Heart (tissue), 3 donors: ENCODE measurements around the gene OGDH.

GRCh38 chr7:41916316-41917183 is 213.7 kb upstream of the INHBA start:
- RAMPAGE, long total RNA, 2 experiments = no peak in any of the 2 experiments

DNA sequence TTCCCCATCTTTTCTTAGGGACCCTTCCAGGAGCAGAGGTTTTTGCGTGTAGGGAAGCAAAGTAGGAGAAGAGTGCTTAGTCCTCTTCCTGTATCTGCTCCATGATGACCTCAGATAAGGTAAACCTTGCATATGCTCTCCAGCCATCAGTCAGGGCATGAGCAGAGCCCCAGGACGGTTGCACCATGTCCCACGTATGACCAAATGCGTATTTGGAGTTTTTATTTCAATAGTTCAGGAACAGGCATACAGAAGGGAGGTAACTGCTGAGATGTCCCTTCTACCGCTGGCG is 253.4 kb upstream of the INHBA start:
- RAMPAGE, long total RNA, 2 experiments = no peak in any of the 2 experiments

- RAMPAGE, long total RNA, 2 experiments = no peak in any of the 2 experiments
These were observed 17.6 kb downstream of the GLI3 start for GRCh38 chr7:42219329-42219836.

- RAMPAGE, long total RNA, 2 experiments = no peak in any of the 2 experiments
These were observed 27.0 kb upstream of the GLI3 start for GRCh38 chr7:42263778-42264561.

DNA sequence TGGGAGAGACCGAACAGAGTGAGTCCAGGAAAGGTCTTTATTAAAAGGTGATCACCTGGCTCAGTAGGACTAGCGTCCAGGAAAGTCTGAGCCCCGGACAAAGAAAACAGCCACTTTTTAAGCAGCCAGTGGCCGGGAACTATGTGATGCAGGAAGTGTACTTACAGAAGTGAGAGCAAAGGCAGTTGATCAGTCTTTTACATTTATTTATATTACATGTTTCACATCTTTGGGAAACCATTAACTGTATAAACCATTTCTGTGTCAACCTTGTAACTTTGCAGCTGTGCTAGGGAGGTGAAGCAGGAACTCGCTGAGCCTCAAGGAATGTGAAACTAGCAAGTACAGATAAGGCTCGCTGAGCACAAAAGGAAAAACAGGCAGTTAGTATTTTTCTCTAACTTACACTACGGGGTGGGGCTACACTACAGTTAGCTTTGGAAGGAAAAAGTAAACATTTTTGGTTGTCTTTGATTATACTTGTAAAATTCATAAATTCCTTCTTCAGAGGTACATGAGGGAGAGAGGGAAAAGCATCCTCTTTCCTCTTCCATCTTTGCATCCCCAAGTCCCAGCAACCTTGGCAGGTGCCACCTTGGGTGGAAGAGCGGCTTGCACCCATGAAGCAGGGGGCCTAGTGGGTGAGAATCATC is 39.8 kb upstream of the HECW1 start:
- RAMPAGE, long total RNA, 2 experiments = no peak in any of the 2 experiments

DNA sequence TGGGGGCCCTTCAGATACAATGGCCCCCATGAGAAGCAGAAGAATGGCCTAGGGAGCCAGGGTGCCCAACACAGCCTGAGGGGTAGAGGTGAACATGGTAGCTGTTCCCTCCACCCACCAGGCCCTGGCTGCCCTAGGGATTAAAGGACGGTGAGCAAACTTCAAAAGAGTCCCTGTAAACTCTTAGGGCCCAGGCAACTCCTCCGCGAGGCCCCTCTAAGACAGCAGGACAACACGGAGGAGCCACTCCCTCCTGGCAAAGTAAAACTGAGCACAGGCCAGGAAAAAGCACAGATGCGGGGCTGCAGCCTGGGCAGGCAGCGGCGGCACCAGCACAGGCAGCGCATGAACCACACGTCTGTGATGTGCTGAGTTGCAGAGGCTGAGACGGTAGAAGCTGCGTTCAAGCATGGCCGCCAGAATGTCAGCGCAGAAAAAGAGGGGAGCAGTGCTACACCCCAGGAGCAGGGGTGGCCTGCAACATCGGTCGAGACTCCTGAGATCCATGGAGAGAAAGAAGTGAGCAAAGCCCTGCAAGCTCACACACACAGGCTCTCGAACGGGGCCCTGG is 46.2 kb upstream of the STK17A start:
- RAMPAGE, long total RNA, 2 experiments = no peak in any of the 2 experiments

DNA sequence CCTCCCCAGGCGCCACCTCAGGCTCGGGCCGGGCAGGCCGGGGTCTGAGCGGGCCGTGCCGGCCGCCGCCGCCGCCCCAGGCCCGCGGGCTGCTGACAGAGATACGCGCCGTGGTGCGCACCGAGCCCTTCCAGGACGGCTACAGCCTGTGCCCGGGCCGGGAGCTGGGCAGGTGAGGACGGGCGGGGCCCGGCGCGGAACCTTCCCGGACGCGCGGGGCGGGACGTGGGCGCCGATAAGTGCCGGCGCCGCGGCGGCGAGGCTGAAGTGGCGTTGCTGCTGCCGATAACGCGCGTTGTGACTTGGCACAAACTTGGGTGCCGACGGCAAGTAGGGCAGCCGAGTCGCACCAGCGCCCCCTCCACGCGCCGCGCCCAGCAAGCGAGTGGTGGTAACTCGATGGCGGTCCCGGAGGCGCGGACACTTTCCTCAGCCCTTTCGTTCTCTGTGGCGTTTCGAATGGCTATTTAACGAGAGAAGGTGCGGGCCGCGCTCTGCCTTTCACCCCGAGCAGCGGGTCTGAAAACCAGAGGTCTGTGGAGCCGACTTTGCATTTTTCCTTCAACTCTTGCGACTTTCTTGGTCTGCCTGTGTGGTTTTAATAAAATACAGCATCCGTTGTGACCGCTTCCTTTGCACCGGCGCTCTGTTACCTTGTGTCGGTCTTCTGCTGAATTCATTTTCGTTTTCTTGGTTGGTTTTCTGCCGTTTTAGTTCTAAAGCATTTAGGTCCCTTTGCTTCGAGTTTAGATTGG is 547 bp downstream of the STK17A start:
- RAMPAGE, long total RNA, 2 experiments = no peak in any of the 2 experiments

- RAMPAGE, long total RNA, 2 experiments = no peak in any of the 2 experiments
These were observed 54.6 kb downstream of the STK17A start for GRCh38 chr7:43637400-43637982.

- RAMPAGE, long total RNA, 2 experiments = no peak in any of the 2 experiments
These were observed 65.8 kb downstream of the STK17A start for GRCh38 chr7:43648642-43649161.

DNA sequence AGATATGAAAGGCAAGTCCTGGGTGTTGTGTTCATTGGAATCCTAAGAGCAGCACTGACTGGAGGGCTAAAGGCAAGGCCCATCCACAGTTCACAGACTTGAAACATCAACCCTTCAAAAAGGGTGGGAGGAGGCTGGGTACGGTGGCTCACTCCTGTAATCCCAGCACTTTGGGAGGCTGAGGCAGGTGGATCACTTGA is 5.1 kb upstream of the MRPS24 start:
- RAMPAGE, long total RNA, 2 experiments = no peak in any of the 2 experiments

DNA sequence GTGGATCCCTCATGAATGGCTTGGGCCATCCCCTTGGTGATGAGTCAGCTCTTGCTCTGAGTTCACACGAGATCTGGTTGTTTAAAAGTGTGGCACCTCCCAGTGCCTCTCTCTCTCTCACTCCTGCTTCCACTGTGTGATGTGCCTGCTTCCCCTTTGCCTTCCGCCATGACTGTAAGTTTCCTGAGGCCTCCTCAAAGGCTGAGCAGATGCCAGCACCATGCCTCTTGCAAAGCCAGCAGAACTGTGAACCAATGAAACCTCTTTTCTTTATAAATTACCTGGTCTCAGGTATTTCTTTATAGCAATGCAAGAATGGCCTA is 4.9 kb upstream of the GCK start:
- RAMPAGE, long total RNA, 2 experiments = no peak in any of the 2 experiments

DNA sequence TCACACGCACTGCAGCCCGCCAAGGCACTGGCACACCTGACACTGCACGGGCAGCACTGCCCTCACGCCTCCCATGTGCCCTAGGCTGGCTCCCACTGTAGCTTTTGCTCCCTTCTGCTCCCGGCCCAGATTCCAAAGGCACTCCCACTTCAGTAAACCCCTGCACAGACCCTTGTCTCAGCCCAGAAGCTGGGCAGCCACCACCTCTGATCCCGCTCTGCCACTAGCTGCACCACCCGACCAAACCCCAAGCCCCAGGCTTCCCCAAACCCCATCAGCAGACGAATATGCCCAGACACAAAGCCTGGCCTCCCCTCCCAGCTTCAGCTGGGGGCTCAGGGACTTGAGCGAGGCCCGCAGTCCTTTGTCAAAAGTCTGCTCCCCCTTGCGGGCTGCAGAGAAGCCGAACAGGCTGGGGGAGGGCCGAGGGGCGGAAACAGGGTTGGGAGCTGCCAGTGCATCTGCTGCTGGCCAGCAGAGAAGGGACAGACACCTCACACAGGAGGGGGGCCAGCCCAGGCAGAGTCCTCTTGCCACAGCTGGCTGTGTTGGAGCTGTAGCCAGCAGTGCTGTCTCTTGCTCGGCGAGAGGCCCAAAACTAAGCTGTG is 17.4 kb downstream of the YKT6 start:
- RAMPAGE, long total RNA, 2 experiments = no peak in any of the 2 experiments

GRCh38 chr7:44595989-44596379 is 10.4 kb upstream of the OGDH start:
- RAMPAGE, long total RNA, 2 experiments = no peak in any of the 2 experiments

DNA sequence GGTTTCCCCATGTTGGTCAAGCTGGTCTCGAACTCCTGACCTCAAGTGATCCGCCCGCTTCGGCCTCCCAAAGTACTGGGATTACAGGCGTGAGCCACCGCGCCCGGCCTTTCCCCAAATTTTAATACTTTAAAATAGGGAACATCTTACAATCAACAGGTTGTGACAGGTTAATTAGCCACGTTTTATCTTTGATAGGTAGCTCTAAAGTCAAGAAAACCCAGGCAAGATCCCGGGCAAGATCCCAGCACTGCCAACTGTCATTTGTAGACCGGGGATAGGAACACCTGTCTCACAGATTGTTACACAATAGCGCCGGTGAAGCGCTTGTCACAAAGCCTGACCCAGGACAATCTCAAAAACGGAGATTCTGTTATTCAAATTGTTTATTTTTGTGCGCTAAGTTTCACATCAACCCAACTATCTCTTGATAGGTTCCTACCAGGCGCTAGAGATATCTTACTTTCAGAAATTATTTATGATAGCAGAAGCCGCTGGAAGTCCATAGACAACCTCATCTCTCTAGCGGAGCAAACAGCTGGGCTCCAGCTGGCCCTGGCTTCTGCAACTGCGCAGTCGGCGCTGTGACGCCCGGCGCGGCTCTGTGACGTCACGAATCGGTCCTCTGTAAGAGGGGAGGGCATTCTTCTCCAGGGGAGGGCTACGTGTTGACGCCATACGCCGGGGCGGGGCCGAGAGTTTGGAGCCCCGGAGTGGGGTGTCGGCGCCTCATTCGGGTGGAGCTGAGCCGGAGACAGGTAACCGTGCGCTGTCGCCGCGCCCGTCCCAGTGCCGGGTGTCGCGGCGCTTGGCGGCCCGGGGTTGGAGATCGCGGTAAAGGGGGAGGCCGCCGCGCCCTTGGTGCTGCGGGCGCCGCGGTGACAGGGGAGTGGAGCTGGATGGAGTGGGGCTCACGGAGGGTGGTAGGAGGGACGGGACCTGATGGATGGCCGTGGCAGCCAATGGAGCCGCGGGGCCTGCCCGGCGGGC is at the start of gene OGDH:
Gene OGDH, plus strand, starts transcription at position 732 of the 990 bp plus-strand sequence.
- RAMPAGE, long total RNA, 2 experiments = start-site peak on the plus strand in 2 of 2 experiments, centred at position 712 of the sequence, 278 to 2,098 reads per replicate

DNA sequence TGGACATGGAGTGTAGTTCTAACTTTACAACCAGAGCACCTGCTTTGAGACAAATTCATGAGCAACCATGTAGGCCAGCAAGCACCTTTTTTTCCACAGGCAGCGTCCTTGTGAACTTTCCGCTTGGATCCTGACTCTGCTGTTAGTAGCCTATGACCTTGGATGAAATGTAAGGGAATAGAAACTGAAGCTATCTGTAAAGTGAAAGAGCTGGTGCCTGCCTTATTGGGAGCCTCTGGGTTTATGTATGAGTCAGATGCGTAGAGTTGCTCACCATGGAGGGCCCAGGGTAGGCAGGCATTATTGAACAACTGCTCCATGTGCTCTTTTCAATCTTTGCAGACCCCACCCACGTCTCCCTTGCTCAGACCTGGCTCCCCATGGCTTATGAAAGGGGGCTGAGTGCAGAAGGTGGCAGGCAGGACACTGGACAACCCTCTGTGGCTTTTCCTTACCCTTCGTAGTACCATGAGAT is 16.3 kb downstream of the OGDH start:
- RAMPAGE, long total RNA, 2 experiments = no peak in any of the 2 experiments

GRCh38 chr7:44630595-44631367 is 24.4 kb downstream of the OGDH start:
- RAMPAGE, long total RNA, 2 experiments = no peak in any of the 2 experiments

- RAMPAGE, long total RNA, 2 experiments = no peak in any of the 2 experiments
These were observed 47.8 kb downstream of the OGDH start for GRCh38 chr7:44654088-44654838.

- RAMPAGE, long total RNA, 2 experiments = no peak in any of the 2 experiments
These were observed 12.9 kb downstream of the ZMIZ2 start for GRCh38 chr7:44761242-44762277.

GRCh38 chr7:44831702-44832647 is 15.9 kb downstream of the H2AZ2 start:
- RAMPAGE, long total RNA, 2 experiments = no peak in any of the 2 experiments

DNA sequence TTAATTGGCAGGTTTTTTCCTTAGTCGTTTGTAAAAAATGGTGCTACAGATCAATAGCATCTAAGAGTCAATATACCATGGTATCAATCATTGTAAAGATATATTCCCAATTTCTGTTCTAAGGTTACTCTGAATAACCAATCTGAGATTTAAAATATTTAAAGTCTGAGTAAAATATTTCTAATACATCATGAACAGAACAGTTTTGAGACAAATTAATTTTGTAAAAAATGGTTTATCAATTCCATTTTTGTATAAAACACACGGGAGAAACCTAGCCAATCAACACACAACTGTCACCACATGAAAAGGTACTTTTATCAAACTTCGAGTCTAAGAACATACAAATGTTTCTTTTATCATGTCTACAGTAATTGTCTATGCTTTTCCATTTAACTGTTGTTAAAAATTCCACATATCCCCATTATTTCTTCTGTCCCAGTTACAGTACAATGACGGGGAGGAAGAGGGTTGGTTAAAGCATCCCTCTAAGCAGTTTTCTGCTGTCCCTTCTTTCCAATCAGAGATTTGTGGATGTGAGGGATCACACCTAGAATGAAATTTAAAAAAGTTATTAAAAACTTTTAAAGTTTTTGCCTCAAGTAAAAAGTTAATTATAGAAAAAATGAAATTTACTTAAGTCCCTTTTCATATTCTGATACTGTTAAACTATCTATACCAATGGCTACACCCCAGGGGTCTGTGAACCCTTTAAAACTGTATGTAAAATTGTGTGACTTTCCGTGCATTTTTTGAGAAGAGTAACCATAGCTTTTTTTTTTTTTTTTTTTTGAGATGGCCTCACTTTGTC is 13.7 kb downstream of the H2AZ2 start:
- RAMPAGE, long total RNA, 2 experiments = no peak in any of the 2 experiments